ENCODE results near the genes FCN1, SOHLH1, UBAC1 and NACC2.

GRCh38 chr9:134917616-134918311 lies at the start of gene FCN1:
TSS of gene FCN1 (minus strand) at chr9:134917912.
- PRO-cap, result no peak
- RRBS, result no CpG with 5 or more reads among the region's 8 CpGs

DNA sequence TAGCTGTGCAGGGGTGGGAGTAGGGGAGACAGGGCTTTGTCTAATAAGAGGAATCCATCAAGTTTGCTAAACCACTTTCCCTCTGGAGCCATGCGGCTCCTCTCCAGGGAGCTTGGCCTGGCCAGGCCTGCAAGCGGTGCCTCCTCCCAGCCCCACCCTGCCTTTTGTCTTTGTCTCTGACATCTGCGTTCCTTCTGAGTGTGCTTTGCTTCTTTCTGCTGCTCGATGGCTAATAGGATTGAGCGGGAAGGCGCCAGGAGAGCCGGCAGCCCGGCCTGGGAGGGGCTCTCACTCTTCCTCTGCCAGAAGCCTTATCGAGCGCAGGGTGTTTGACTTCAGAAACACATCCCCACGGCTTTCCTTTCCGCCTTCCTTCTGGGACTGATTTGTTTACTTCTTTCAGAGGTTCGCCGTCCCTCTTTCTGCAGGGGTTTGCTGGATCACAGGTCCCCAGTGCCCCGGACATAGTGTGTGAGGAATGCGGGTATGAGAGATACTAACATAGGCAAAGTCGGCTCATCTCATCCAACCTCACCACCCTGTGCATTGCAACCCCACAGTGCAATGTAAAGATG lies 26.8 kb upstream of the FCN1 start:
- PRO-cap, result no peak
- RRBS, result no CpG with 5 or more reads among the region's 17 CpGs

DNA sequence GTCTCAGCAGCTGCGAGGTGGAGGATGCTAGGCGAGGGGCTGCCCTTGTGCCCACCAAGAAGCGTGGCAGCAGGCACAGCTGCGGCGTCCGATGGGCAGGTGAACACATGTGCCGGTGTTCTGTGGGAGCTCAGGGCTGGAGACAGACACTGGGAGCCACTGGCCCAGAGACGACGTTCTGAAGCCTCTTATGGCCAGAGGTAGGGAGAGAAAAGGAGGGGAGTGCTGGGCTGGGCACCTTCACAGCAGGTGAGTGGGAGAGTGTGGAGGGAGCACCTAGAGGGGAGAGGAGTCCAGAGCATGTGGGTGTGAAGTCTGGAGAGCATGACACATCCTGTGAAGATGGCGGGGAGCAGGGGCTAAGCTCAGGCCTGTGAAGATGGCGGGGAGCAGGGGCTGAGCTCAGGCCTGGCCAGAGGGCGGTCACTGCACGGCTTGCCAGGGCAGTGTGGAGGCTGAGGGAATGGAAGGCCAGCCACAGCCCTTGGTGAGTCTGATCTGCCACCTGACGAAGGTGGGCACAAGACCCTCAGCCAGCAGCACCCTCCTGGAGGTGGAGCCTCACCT lies 79.2 kb upstream of the FCN1 start:
- PRO-cap, result no peak
- RRBS, result no CpG with 5 or more reads among the region's 14 CpGs

- PRO-cap, result no peak
- RRBS, result no CpG with 5 or more reads among the region's 13 CpGs
Measured at GRCh38 chr9:135137282-135137959, 50.0 kb downstream of the OLFM1 start.

GRCh38 chr9:135147210-135147886 lies 59.9 kb downstream of the OLFM1 start:
- PRO-cap, result no peak
- RRBS, result 25% methylated on average over 2 of the region's 25 CpGs

- PRO-cap, result no peak
- RRBS, result no CpG with 5 or more reads among the region's 33 CpGs
Measured at GRCh38 chr9:135699333-135699820, at the start of gene SOHLH1. TSS of gene SOHLH1 (minus strand) at chr9:135699481.

- PRO-cap, result no peak
- RRBS, result no CpG with 5 or more reads among the region's 23 CpGs
Measured at GRCh38 chr9:135701618-135701956, 398 bp upstream of the KCNT1 start.

- PRO-cap, result no peak
- RRBS, result no CpG with 5 or more reads among the region's 36 CpGs
Measured at GRCh38 chr9:135887040-135888186, 19.9 kb downstream of the CAMSAP1 start.

DNA sequence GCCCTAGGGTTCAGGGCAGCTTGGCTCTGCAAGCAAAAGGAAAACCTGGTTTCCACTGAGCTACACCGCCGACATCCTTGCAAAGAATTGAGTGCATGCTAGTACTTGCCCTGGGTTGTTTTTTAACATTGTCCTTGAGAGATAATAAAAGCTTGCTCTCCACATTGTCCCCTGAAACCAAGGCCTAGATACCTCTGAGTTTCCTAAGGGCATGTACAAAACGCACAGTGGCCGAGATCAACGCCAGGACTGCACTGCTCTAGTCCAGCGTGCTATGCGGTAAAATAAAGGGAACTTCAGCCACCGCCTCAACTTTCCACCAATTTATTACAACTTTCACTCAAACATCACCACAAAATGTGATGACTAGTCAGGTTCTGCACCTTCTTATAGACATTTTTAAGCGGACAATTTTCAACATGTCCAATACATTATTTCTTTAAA lies 4.4 kb downstream of the CAMSAP1 start:
- PRO-cap, result no peak
- RRBS, result no CpG with 5 or more reads among the region's 9 CpGs

DNA sequence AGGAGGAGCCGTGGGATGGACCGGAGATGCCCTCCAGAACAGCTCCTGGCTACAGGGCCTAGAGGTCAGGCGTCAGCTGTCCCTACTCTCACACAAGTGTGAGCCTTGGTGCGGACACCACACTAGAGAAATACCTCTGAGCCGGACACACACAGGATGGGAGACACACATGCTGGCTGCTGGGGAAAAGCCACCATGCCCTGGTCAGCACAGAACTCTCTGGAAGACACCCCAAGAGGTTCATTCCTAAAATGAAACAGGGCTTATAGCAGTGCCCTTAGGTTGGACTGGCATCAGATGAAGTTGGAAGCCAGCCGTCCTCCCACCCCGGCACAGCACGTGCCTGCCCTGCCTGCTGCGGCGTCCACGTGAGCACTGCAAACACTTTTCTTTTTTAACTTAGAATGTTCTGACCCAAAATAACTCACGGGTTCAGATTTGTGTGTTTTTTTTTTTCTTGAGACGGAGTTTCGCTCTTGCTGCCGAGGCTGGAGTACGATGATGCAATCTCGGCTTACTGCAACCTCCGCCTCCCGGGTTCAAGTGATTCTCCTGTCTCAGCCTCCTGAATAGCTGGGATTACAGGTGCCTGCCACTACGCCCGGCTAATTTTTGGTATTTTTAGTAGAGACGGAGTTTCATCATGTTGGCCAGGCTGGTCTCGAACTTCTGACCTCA lies 14.2 kb downstream of the UBAC1 start:
- PRO-cap, result no peak
- RRBS, result no CpG with 5 or more reads among the region's 23 CpGs

GRCh38 chr9:135960565-135961836 lies at the start of gene UBAC1:
TSS of gene UBAC1 (minus strand) at chr9:135961373.
- PRO-cap, result bidirectional peak, plus-strand start at chr9:135961560, minus-strand start at chr9:135961193
- RRBS, result under 1% methylated on average over 54 of the region's 123 CpGs

- PRO-cap, result no peak
- RRBS, result no CpG with 5 or more reads among the region's 16 CpGs
Measured at GRCh38 chr9:136088872-136089204, 6.3 kb downstream of the NACC2 start.

DNA sequence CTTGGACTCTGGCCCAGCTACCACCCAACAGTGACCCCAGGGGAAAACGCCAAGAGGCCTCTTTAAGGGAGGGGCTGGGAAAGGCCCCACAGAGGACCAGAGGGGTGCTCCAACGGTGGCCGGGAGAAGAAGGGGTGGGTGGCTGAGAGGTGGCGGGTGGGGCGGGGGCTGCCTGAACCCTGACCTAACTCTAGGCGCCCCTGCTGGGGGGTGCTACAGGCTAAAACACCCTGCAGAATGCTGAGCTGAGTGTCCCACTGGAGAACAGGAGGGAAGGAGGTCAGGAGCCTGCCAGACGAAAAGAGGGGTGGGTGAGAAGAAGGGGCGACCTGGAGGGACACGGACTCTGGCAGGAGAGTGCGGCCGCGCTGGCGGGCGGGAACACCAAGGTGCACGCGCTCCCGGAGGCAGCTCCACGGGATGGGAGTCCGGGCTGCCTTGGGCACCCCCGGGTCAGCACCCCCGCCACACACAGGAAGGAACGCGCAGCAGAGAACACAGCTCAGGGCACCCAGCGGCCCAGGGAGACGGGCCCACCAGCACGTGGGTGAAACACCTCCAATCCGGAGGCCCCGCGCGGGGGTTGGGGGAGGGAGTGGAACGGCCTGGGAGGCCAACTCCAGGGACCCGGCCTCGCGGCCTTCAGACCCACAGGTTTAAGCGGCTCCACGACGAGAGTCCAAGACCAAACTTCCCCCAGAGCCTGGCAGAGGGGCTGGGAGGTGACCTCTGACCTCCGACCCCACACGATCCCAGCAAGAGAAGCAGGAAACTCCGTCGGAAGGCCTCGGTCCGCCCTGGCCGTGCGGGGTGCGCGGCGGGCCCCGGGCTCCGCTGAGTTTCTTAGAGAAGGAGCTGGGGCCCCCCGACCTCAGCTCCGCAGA lies 1.2 kb downstream of the NACC2 start:
- PRO-cap, result bidirectional peak, plus-strand start at position 783 of the sequence, minus-strand start at position 527 of the sequence
- RRBS, result 1% methylated on average over 6 of the region's 52 CpGs

DNA sequence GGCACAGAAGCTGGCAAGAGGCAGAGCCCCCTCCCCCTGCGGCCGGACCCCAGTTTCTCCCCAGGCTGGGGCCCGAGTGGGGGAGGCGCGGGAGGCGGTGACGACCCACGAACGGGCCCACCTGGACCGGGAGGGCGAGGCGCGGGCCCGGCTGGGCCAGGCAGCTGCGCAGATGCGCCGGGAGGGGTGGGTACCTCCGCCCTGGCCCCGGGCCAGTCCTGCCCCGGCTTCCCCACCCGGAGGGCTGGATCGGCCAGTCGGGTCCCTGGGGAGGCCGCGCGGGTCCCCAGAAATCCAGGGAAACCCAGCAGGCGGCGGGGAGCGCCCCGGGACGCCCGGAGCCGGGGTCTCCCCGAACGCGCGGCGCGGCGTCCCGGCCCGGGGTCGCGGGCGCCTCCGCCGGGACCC lies 534 bp downstream of the NACC2 start:
- PRO-cap, result bidirectional peak, plus-strand start at position 256 of the sequence, minus-strand start at position 133 of the sequence
- RRBS, result 1% methylated on average over 14 of the region's 47 CpGs

DNA sequence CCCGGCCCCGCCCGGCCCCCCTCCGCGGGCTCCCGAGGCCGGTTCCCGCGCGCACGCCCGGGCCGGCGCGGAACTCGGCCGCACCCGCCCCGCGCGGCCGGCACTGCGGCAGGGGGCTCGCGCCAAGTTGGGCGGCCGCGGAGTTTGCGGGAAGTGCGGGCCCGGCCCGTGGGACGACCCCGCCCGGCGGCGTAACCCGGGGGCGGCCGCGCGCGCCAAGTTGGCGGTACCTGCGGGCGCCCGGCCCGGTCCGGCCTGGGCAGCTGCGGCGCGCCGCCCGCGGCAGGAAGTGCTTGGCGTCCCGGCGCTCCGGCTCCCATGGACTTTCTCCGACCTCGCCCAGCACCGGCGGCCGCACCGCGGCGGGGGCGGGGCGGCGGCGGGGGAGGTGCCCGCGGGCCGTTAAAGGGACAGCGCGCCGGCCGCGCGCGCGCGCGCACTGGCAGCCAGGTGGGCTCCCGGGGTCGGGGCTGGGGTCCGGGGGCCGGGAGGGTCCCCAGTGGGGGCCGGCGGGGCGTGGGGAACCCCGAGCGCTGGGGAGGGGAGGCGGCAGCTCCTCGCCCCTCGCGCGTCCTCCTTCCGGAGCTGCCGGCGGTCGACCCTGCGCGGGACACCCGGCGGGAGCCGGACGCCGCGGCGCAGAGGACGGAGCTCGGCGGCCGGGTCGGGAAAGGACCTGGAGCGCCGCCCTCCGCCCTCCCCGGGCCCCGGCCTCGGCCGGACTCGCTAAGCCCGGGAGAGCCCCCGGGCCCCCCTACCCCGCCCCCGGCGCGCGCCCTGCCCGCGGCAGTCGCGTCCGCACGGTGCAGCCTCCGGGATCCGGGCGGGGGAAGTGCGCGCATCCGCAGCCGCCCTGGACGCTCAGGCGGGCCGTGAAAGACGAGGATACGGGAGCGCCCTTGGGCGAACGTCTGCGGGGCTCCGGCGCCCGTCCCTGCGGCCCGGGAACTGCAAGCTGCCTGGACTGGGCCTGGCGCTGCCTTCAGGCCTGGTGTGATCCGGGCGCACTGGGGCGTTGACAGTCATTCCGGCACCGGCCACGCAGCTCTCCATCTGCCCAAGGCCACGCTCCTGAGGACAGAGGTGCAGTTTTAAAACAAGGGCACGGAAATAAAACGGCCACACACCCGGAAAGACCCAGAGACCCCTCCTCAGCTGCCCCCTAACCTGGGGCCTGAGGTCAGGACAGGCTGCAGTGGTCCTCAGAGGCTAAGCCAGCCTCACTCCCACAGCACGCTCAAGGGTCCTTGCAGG lies at the start of gene NACC2:
TSS of gene NACC2 (minus strand) at position 331 of the 1,254 bp plus-strand sequence.
- PRO-cap, result bidirectional peak, plus-strand start at position 611 of the sequence, minus-strand start at position 328 of the sequence; bidirectional peak, plus-strand start at position 1,025 of the sequence, minus-strand start at position 950 of the sequence
- RRBS, result under 1% methylated on average over 104 of the region's 170 CpGs

DNA sequence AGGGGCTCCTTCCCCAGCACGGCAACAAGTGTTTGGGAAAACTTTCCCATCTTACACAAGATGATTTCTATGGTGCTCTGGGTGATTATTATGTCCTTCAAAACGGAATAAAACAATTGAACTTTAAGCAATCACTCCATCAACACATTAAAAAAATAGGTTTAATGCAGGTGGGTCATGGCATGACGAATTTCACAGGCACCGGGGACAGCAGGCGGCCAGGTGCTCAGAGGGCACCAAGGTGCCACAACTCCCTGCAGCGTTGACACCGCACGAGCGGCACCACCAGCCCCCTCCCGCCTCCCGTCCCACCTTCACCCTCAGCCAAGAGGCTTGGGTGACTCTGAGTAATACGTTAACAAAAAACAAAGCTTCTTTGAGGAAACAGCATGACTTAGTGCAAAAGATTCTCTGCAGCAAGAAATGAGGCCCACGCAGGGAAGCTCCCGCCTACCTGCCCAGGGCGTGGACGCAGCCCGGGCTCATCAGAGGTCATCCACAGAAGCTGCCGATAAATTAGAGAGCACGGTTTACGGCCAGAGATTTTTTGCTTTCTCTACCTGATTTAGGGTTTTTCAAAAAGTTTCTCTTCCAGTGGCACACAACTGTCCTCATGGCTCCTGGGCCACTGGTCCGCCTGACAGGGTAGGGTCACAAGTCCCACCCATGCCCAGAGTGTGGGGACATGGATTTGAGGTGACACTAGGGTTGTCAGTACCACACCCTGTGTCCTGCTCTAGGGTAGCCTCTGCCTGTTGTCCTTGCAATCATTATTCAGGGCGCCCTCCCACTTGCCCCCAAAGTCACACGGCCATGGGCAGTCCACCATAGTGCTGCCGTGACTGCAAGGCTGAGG lies 4.0 kb downstream of the TMEM250 start:
- PRO-cap, result no peak
- RRBS, result no CpG with 5 or more reads among the region's 24 CpGs

GRCh38 chr9:136144141-136144662 lies 25.5 kb upstream of the TMEM250 start:
- PRO-cap, result no peak
- RRBS, result no CpG with 5 or more reads among the region's 11 CpGs

DNA sequence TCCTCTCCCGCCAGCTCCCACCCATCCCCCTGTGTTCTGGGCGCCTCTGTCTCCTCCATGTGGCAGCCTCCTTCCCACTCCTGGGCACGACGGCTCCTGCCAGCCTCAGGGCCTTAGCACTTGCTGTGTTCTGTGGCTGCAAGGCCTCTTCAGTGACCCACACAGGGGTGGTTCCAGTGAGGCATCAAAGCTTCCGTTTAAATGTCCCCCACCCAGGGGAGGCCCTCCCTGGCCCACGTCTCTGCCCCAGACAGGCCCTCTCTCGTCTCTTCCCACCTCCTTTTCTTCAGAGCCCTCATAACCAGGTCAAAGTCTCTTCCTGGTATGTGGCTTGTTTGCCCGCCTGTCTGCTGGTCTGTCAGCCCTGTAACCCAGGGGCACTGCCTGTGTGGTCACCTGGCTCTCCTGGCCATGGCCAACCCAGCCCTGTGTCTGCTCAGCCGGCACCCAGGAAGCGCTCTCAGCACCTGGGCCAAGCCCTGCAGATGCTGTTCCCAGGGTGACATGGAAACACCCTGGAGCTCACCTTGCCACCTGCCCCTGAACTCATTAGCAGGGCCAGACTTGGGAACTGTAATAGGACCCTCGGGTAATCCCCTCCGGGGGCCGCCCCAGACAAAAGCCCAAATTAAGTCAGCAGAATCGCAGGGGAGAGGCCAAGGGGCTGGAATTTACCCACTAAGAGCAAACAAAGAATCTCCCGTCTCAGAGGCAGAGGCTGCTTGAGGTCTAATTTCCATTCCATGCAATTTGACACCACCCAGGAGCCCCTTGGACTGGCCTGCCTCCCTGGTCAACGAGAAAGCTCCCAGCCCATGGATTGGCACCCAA lies 33.7 kb downstream of the LHX3 start:
- PRO-cap, result no peak
- RRBS, result no CpG with 5 or more reads among the region's 16 CpGs

DNA sequence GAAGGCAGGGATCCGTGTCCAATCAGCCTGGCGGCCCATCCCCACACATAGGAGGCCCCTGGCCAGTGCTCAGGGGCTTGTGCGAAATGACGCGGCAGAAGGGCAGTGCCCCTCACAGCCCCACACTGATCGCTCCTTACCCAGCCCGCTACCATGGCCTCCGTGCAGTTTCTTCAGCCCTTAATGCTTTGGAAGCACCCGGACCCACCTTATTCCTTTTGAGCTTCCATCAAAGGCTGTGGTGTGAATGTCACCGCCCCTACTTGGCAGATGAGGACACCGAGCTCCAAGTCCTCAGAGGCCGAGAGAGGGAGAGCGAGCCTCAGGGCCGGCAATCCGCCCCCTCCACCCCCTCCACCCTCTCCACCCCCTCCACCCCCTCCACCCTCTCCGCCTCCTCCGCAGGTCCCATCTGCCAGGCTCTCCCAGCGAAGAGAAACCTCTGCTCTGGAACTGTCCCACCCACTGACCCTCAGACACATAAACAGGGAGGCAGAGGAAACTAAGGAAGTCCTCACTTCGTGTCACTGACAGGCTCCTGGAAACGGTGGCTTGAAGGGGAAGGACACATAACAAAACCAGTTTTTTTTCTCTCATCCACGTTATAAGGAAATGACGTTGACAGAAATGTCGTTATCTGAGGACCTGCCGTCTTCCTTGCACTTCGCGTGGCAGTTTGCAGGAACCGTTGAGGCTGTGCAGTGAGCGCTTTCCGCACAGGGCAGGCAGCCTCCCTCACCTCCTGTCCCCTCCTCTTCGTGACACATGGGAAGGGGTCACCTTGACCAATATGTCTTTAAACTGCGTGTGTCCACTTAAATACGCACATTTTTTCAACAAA lies 13.9 kb downstream of the QSOX2 start:
- PRO-cap, result no peak
- RRBS, result no CpG with 5 or more reads among the region's 32 CpGs

GRCh38 chr9:136391909-136392405 lies 8.0 kb downstream of the SNAPC4 start:
- PRO-cap, result no peak
- RRBS, result 96% methylated on average over 5 of the region's 20 CpGs